Peyer's patch (tissue), 4 donors: ENCODE measurements around a stretch of chr3.

DNA sequence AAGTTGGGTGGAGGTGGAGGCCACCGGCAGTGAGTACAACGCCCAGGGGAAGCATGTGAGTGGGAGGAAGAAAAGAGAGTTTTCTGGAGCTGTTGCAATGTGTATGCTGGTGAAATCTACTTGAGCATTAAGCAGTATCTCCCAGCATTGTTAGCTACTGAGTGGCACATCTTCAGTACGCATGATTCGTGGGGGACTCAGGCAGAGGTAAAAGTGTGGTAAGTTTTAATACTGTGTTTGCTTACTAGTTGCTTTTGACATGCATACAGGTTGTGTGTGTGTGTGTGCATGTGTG is 26.6 kb downstream of the TMEM45A start:
- PRO-cap, result no peak
- RAMPAGE, long total RNA, 4 experiments, result no peak in any of the 4 experiments

- PRO-cap, result unidirectional peak, plus-strand start at chr3:100708862
- RAMPAGE, long total RNA, 4 experiments, result no peak in any of the 4 experiments
These were observed 643 bp upstream of the TFG start for GRCh38 chr3:100708645-100709056.

DNA sequence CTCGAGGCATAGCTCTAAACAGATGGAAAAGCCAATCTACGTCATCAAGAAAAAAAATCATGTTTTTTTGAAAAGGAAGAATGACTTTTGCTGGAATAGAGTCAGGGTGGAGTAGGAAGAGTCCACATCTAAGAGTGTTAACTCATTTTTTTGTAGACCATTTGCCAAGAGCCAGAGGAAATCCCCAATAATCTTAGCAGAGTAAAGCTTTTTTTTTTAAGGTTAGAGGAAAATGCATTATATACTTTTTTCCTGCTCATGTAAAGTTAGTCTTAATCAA is 23.7 kb downstream of the ABI3BP start:
- PRO-cap, result no peak
- RAMPAGE, long total RNA, 4 experiments, result no peak in any of the 4 experiments

GRCh38 chr3:101466464-101467566 is 46.2 kb downstream of the SENP7 start:
- PRO-cap, result no peak
- RAMPAGE, long total RNA, 4 experiments, result no peak in any of the 4 experiments

DNA sequence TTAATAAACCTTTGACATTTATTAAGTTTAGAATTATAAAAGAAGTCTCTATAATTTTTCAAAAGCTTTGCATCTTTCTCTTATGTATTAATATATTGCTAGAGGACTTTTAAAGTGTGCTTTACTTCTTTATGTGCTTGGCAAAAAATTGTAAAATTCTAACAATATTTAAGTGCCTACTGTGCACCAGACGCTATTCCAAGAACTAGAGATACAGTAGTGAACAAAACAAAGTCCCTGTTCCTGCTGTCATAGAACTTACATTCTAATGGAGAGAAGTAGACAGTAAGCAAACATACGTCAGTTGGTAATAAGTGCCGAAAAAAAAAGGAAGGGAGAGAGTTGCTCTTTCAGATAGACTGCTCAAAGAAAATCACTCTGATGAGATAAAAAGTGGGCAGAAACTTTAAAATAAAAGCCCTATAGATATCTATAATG is 4.9 kb upstream of the SENP7 start:
- PRO-cap, result no peak
- RAMPAGE, long total RNA, 4 experiments, result no peak in any of the 4 experiments

GRCh38 chr3:101578049-101578538 is 4.1 kb downstream of the PCNP start:
- PRO-cap, result no peak
- RAMPAGE, long total RNA, 4 experiments, result no peak in any of the 4 experiments

GRCh38 chr3:101637703-101638954 is 38.8 kb downstream of the ZBTB11 start:
- PRO-cap, result no peak
- RAMPAGE, long total RNA, 4 experiments, result no peak in any of the 4 experiments

GRCh38 chr3:101703112-101703613 is 16.6 kb upstream of the RPL24 start:
- PRO-cap, result no peak
- RAMPAGE, long total RNA, 4 experiments, result no peak in any of the 4 experiments

- PRO-cap, result no peak
- RAMPAGE, long total RNA, 4 experiments, result no peak in any of the 4 experiments
These were observed 3.7 kb upstream of the CEP97 start for GRCh38 chr3:101720593-101721190.

DNA sequence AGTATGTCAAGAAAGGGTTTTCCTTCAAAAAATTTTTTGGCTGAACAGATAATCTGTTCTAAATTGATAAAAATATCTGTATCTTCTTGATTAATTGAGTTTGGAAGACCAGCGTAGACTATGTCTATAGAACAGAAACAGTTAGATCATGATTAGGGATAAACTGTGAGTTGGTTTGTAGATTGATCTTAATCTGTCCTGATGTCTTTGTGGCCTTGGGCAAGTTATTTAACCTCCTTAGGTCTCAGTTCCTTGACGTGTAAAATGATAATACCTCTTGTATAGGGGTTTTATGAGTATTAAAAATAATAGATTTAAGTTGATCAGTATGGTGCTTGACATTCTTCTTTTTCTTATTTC is 4.7 kb downstream of the NFKBIZ start:
- PRO-cap, result no peak
- RAMPAGE, long total RNA, 4 experiments, result no peak in any of the 4 experiments

- PRO-cap, result no peak
- RAMPAGE, long total RNA, 4 experiments, result no peak in any of the 4 experiments
These were observed 8.4 kb downstream of the NFKBIZ start for GRCh38 chr3:101857753-101858120.

- PRO-cap, result no peak
- RAMPAGE, long total RNA, 4 experiments, result no peak in any of the 4 experiments
These were observed 12.4 kb downstream of the NFKBIZ start for GRCh38 chr3:101861269-101862494.

- PRO-cap, result no peak
- RAMPAGE, long total RNA, 4 experiments, result no peak in any of the 4 experiments
These were observed 115.4 kb downstream of the NFKBIZ start for GRCh38 chr3:101964708-101965179.

DNA sequence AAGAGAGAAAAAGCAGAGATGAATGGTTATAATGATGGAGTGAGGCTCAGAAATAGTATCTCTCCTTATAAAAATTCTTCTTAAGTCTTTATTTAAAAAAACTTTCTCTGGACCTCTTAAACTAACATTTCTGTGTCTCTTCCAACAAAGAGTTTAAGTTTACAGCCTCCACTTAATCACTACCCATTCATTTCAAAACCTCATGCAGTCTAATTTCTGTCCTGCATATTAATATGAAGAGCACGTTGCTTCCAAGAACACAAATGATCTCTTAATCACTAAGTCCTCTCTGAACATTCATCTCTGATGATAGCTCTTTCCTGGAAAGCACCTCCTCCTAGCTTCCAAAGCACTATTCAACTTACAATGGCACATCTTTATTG is 236.4 kb downstream of the NFKBIZ start:
- PRO-cap, result unidirectional peak, minus-strand start at position 264 of the sequence
- RAMPAGE, long total RNA, 4 experiments, result no peak in any of the 4 experiments

- PRO-cap, result no peak
- RAMPAGE, long total RNA, 4 experiments, result no peak in any of the 4 experiments
These were observed 929.6 kb upstream of the ALCAM start for GRCh38 chr3:104437037-104437545.

DNA sequence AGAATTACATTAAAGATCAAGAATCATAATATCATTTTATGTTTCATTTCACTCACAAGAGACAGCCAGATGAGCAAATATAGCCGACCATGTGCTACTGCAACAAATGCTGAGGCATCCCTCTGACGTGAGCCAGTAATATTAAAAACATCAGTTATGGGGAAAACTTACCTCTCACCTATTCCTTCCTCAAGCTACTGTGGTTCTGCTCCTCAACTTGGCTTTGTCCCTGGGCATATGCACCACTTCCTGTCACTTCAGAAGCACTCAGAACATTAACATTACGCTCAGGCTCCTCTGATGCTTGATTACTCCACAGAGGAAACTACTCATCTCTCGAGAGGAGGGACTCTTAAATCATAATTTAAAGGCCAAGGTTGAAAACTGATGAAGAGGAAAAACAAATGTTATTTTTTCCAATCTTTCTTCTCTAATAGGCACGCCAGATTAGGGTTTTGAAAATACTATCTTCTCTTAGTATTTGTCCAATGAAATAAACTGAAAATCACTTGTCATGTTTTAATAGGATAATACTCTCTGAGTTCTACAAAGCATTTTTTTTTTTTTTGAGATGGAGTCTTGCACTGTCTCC is 456.9 kb upstream of the ALCAM start:
- PRO-cap, result no peak
- RAMPAGE, long total RNA, 4 experiments, result no peak in any of the 4 experiments

GRCh38 chr3:105414165-105414618 is 47.5 kb downstream of the ALCAM start:
- PRO-cap, result no peak
- RAMPAGE, long total RNA, 4 experiments, result no peak in any of the 4 experiments

DNA sequence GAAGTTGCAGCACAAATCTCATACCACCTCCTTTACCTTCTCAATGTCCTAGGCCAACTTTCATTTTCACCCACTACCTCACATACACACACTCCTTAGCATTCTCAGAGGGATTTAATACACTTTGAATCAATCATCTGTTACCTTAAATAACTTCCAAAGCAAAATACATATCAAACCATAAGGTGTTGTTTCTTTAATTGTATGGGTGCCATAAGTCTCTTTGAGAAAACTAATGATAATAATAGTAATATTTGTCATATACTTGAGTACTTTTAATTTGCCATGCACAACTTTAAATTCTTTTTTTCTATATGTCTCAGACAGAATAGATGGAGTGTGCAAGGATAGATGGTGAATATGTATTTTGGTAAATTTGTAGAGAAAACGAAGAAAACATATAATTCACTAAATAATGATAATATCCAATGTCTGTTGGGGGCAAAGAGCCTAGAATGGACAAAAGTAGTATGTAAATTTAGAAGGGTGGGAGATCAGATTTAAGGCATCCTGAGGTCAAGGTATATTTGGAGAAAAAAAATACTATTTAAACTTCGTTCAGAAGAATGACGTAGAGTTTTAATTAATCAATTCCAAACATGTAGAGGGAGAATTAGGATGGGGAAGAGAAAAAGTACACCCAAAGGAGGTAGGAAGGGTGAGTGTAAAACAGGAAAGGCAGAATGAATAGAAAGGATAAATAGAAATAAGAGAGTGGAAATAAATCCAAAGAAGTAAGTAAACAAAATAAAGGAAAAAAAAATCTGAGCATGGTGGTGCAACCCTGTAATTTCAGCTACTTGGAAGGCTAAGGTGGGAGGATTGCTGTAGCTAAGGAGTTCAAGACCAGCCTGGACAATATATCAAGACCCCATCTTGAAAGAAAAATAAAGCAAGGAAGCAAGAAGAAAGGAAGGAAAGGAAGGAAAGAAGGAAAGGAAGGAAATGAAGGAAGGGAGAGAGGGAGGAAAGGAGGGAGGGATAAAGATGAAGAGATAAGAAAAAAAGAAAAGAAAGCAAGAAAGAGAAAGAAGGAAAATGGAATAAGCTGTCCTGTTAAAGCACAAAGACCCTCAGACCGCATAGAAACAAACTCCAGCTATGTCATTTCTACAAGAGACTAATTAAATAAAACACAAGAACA is 84.0 kb downstream of the ALCAM start:
- PRO-cap, result no peak
- RAMPAGE, long total RNA, 4 experiments, result start-site peak on the plus strand in 1 of 4 experiments, centred at position 279 of the sequence, 9 reads per replicate

DNA sequence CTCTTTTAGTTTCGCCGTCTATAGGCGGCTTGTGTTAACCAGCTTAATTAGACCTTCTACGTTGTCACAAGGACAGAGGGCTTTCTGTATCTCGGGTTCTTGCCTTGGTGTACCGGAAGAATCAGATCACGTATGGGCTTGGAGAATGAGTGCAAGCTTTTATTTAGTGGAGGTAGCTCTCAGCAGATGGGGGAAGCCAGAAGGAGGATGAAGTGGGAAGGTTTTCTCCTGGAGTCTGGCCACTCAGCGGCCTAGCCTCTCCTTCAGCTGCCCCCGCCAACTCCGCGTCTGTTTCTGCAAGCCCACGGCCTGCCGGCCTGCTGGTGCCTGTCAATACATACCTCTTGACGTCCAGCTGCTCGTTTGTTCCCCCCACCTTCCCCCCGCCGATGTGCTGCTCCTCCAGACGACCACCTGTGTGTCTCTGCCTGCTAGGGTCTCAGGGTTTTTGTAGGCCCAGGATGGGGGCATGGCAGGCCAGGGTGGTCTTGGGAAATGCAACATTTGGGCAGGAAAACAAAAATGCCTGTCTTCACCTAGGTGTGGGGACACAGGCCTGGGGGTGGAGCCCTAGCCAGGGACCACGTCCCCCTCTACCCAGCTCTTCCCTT is 137.7 kb downstream of the ALCAM start:
- PRO-cap, result no peak
- RAMPAGE, long total RNA, 4 experiments, result no peak in any of the 4 experiments

- PRO-cap, result no peak
- RAMPAGE, long total RNA, 4 experiments, result start-site peak on the plus strand in 1 of 4 experiments, at chr3:105570149-105570306 at its widest, 7 reads per replicate
These were observed 203.4 kb downstream of the ALCAM start for GRCh38 chr3:105569992-105570660.